Vein endothelial cell (primary cell): ENCODE results near the genes KCTD12 and EDNRB.

- CAGE, long polyA plus RNA = no peak
These were observed 166.1 kb downstream of the LMO7 start for GRCh38 chr13:75802157-75802706.

- CAGE, long polyA plus RNA = no peak
These were observed 592.5 kb downstream of the KCTD12 start for GRCh38 chr13:76293724-76294079.

DNA sequence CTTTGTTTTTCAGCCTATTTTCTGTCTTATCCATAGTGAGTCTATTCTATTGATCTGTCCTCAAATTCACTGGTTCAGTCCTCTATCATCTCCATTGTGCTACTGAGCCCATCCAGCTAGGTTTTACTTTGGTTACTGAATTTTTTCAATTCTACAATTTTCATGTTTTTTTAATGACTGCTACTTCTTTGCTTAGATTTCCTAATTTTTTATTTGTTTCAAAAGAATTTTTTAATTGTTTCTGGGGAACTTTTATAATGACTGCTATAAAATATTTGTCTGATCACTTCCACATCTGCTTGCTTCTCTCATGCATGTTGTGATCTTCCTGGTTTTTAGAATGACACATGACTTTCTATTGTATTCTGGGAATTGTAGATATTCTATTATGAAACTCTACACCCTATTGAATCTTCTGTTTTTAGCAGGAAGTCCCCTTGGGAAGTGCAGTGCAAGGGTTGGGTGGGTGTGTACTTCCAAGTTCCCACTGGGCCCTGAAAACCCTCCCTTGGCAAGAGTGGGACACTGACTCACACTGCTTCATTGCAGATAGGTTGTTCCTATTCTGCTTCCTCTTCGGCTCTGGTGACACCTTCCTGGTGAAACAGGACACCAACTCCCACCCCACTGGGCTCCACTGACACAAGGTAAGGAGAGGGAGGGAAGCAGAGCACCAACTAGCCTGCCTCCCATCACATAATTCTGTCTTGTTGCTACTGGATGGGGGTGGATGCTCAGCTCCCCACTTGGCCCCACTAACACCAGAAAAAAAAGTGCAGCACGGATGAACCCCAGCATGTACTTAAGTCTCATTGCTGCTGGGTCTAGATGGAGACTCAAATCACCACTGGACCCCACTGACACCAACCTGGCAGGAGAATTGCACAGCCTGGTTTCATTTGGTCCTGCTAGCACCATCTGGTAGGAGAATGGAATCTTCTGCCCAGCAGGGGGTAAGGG, 121.8 kb downstream of the KCTD12 start:
- CAGE, long polyA plus RNA = no peak

- CAGE, long polyA plus RNA = no peak
These were observed 88.2 kb downstream of the KCTD12 start for GRCh38 chr13:76798112-76798338.

DNA sequence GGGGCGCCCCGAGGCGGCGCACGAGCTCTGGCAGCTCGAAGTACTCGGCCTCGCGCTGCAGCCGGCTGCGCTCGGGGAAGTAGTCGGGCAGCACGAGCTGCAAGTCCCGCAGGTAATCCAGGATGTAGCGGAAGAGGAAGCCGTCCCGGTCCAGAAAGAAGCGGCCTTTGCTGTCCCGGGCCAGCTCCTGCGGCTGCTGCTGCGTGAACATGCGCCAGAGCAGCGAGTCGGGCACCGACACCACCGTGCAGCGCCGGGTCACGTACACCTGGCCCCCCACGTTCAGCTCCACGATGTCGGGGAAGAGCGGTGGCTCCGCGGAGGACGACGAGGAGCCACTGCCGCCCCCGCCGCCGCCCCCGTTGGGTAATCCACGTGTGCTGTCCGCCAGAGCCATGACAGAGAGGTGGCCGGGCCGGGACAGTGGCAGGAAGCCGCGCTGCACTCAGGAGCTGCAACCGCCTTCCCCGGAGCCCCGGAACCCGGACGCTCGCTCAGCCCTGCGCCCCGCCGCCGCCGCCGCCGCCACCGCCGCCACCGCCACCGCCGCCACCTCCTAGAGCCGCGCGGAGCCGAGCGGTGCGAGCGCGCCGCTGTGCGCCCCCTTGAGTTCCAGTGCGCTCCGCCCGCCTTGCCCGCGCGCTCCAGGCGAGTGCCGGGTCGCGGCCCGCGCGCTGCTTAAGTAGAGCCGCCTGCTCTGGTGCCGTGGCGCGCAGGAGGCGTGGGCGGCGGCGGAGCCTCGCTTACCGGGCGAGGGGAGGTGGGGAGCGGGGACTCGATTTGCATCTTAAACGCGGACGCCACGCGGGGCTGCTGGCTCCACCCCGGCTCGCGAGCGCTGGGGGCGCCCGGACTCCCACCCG, at the start of gene KCTD12:
TSS of gene KCTD12 (minus strand) at position 654 of the 863 bp plus-strand sequence.
- CAGE, long polyA plus RNA = no peak

DNA sequence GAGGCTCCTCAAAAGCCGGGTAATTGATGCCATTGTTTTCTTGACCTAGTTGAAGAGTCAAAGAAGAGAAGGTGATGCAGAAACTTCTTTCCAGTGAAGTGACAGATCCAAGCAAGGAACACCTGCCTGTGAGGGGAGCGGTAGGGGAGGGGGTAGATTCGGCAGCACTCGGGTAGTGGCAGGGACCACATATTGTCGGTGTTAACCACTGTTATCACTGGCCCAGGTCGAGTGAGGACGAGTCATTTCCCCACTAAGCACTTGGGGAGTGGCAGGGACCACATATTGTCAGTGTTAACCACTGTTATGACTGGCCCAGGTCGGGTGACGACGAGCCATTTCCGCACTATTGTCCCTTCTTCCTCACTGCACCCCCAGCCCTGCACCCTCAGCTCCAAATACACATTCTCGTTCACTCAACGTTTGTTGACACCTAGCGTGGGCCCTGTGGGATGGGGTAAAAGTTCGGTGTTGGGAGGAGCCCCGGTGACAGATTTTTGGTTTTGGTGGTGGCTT, 520 bp upstream of the CLN5 start:
- CAGE, long polyA plus RNA = no peak

DNA sequence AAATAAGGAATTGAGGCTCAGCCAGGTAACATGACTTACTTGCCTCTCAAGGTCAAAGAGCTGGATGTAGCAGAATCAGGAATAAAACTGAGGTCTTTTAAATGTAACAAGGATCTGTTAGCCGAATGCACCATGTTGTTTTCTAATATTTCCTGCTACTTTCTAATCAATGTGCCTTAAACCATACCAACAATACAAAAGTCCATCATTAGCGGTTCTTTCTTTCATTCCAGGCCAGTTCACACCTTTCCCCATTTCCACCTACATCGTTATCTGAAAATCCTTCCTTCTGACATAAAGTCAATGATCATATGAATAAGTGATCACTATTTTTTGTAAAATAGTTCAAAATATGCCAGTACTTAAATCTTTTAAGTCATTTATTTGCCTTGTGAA, 6.8 kb downstream of the CLN5 start:
- CAGE, long polyA plus RNA = no peak

GRCh38 chr13:77028246-77028852, 1.4 kb upstream of the FBXL3 start:
- CAGE, long polyA plus RNA = no peak

DNA sequence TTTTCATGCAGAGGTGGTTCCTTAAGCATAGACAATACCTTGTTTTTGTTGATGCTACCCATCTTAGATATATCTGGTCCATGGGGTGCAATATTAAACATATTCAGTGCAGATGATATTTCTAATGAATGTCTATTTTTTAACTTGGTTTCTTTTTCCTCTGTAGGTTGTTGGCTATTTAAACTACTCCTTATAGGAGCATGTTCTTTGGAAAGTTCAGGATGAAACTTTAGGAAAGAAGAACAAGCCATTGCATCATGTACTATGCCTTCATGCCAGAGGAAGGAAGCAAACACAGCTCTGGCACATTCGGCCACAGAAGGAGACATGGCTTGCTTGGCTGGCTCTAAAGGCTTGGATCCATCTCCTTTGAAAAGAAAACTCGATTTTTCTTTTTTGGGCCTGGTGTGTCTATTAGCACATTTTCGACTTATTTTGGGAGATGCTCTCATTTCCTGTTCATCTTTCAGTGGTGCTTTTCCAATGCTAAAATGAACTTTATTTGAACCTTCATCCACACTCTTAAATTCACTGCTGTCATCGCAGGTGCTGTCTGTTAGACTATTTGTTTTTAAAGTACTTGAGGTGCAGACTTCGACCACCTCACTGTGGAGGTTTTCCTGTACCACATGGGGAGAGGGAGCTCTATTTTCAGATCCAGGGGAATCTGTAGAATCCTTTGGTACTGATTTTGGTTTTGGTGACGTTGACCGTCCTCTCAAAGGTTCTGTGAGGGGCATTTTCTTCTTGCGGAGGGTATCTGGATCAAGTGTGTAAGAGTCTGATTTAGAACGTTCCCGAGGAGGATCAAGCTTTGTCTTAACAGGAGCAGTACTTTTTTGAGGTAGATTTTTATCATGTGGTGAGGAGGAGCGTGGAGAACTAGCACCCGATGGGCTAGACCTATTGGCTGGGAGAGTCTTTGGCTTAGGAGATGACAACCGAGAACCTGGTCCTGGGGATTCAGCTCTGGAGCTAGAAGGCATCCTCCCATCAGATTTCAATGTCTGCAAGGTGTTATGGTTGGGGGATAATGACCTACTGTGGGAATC, 71.1 kb upstream of the FBXL3 start:
- CAGE, long polyA plus RNA = no peak

DNA sequence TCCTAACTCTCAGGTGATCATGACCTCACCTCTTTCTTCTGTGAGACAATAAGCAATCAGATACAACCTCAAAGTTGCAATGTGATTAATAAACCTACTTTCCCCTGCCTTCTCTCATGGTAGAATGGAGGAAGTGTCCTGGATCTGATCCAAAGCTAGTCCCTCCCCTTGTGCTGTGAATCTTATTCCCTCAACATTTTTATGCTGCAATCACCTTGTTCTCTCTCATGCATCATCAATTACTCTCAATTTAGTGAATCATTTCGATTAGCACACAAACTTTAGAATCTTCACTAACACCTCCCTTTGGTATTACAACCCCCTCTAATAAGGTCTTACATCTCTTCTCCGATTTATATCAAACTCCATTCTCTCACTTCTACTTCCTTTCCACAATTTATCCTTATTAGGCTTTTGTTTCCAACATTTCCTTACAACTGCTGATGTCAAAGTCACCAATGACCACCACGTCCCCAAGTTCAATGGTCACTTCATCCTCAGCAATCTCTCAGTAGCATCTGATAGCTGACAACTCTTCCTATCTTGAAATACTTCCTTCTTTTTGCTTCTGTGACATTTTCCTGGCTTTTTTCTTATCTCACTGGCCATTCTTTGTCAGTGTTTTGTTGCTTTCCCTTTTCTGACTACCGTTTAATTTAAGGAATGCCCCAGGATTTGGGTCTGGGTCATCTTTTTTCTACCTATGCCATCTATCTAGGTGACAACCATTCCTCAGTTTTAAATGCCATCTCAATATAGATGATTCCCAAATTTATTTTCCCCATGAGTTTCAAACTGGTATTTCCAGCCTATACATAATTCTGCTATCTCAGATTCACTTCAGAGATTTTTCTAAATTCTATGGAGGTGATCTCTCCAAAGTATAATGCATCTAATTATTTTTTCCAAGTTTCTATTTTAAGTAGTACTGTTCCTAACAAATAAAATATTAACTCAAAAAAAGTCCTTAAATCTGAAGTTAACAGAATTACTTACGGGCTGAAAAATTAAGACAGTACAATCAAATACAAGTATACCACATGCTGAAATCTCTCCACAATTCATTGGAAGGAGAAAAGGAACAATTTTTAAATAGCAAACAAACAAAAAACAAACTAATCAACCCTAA, 118.2 kb upstream of the FBXL3 start:
- CAGE, long polyA plus RNA = no peak

DNA sequence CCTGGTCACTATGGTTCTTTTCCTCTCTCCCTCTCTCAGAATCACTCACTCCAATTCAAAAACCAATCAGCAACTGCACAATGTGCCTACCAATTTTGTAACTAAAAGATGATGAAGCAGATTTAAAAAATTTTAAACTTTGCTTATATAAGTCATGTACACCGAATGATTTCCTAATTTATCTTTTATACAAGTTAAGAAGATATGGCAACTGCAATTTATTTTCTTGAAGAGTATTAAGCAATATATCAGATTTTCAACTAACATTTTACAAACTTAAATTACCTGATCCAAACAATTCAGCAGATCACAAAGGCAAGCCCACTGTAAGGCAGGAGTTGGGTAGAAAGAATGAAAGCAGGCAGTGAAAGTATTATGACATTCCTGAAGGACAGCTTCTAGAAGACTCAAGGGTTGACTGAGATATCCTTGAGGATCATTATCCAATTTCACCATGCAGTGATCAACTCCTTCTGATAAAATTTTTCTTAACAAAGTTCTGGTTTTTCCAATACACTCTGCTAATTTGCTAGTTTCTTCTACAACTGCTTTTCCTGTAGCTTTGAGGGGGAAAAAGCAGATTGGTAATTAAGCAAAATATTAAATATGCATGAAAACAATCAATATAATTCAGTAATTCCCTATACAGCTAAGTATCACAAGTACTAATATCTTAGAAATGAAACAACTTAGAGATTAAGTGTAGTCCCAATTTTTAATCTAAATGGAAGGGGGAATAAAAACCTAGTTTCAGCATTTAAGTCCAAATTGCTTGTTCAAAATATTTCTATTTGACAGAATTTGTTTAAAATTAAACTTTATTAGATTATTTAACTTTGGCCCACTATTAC, 141.9 kb downstream of the MYCBP2 start:
- CAGE, long polyA plus RNA = no peak

GRCh38 chr13:77695728-77696677, 1.5 kb upstream of the SLAIN1 start:
- CAGE, long polyA plus RNA = no peak

GRCh38 chr13:77746279-77746725, 48.8 kb downstream of the SLAIN1 start:
- CAGE, long polyA plus RNA = no peak

DNA sequence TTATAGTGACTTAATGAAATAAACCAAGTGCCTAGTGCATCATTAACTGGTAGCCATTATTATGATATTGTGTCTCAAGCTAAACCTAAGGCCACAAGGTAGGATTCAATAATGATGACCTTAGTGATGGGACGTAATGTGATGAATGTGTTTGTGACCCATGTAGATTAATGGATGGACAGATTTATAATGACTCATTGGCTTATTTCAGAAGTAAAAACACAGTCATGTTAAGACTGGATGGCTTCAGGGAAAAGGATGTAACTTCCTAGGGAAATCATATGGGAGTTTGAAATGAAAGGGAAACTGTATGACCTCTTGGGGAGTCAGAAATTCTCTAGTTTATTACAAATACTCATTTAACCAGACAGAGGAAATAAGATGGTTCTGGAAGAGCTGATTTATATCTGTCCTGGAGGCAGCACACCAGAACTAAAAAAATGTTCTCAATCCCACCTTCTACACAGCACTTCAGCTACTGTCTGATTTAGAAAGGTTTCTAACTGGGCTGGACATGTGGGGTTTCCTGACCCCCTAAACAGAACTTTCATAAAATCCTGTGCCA, 2.9 kb downstream of the EDNRB start:
- CAGE, long polyA plus RNA = no peak

DNA sequence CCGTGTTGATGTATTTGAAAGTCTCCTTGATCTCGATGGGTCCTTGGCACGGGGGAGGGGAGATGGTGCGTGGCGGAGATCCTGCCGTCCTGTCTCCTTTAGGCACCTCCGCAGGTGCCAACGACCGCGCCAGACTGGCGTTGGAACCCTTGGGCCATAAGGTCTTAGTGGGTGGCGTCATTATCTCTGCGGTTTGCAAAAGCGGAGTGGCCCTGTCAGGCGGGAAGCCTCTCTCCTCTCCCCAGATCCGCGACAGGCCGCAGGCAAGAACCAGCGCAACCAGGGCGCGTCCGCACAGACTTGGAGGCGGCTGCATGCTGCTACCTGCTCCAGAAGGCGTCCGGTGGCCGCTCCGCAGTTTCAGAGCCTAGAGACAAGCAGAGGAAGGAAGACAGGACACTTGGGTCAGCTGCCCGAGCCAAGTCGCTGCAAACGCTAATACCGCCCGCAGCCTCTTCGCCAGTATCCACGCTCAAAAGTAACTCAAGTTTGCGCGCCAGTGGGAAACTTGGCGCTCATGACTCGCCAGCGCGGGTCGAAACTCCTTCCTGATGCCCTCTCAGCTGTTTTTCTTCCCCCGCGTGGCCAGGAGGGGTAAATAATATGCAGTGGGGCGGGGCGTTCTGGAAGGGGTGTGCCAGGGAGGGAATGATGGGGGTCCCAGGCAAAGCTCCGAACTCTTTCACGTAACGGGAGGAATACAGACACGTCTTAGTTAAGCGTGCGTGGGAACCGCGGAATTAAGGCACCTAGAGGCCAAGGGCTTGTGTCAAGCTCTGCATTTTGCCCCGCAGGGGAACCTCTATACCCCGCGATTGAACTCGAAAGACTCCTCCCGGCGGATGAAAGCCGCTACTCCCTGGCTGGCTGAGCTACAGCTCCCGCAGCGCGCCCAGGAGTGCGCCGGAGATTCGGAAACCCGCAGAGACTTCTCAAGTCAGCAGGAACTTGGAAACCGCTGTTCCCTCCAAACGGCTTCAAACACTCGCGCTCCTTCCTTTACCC, at the start of gene EDNRB:
TSS of gene EDNRB (minus strand) at position 574 of the 1,005 bp plus-strand sequence.
- CAGE, long polyA plus RNA = no peak

GRCh38 chr13:79404903-79405453, 1.1 kb downstream of the RBM26 start:
- CAGE, long polyA plus RNA = no peak

GRCh38 chr13:79406602-79407059, 576 bp upstream of the RBM26 start:
- CAGE, long polyA plus RNA = no peak

DNA sequence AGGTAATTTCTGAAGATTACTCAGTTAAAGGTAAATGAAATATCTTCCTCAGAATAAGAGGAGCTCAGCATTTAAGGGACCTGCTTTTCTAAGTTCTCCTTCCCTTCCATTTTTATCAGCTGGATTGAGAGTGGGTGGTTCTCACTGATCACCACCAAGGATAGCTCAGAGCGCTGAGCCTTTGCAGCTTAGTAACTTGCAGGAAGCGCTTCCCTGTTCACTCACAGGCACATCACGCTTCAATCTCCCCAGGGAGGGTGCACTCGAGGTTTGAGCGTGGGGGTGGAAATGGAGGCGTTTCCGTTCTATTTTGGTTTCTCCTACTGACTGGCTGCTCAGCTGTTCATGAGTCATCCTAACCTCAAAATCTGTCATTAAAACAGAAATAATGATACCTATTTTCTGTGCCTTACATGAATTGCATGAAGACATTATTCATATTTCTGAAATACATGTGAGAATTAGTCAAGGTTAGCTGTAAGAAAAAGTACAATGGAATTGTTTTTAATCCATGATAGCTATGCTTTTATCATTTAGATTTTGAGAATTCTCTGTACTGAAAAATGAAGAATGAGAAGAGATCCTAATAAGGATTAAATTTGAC, 292.1 kb downstream of the SPRY2 start:
- CAGE, long polyA plus RNA = no peak

- CAGE, long polyA plus RNA = no peak
These were observed 266.6 kb downstream of the SPRY2 start for GRCh38 chr13:80074175-80074859.

GRCh38 chr13:80156575-80157052, 184.3 kb downstream of the SPRY2 start:
- CAGE, long polyA plus RNA = no peak